Esophagus squamous epithelium (tissue), 4 donors: ENCODE results near the gene MGST2.

GRCh38 chr4:139454254-139454625, 319 bp downstream of the RAB33B start:
- PRO-cap = unidirectional peak, minus-strand start at chr4:139454561
- RAMPAGE, long total RNA, 4 experiments = no peak in any of the 4 experiments

GRCh38 chr4:139503042-139503370, 49.1 kb downstream of the RAB33B start:
- PRO-cap = no peak
- RAMPAGE, long total RNA, 4 experiments = no peak in any of the 4 experiments

- PRO-cap = no peak
- RAMPAGE, long total RNA, 4 experiments = no peak in any of the 4 experiments
Observed at GRCh38 chr4:139531346-139531642, 24.7 kb downstream of the SETD7 start.

DNA sequence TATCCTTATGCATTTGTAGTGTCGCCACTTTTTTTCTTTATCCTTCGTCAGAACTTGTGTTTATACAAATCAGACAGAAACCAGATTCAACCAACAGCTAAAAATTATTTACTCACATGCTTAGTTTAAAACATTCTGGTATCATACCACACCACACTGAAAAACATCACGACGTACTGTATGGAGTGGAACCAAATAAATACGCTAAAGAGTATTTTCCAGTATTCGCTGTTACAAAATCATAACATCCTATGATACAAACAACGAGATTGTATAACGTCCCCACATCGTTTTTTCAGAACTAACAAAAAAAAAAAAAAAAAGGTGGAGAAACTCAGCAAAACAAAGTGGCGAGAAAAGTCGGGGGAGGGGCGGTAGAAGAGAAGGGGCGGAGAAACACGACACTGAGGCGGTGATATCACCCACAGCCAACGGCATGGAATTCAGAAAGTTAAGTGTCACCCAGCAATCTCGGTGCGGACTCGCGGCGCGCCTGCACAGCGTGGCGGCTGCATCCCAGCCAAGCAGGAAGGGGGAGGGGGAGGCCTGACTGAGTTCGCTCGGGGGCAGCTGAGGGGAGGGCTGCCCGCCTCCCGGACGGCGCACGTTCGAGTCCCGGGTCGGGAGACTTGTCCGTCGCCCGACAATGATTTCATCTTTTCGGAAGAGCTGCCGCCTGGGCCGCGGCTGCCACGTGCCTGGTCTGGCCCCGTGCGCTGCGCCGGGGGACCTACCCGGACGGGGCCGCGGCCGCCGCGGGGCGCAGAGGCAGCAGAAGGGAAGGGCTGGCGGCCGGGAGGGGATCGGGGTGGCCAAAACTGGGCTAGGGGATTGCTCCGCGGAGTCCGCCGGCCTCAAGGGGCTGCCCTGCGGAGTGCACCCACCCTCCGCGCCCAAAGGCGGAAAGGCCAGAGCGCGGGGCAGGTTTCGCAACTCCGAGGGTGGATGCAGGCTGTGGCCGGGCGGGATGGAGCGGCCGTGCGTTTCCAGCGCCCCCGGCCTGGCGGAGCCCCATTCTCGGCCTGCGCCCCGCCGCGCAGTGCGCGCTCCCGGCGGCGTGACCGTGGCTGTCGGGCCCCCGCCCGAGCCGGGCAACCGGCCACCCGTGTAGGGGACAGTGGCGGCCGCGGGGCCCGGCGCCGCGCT, 769 bp downstream of the SETD7 start:
- PRO-cap = bidirectional peak, plus-strand start at position 468 of the sequence, minus-strand start at position 303 of the sequence; bidirectional peak, plus-strand start at position 932 of the sequence, minus-strand start at position 895 of the sequence
- RAMPAGE, long total RNA, 4 experiments = no peak in any of the 4 experiments

DNA sequence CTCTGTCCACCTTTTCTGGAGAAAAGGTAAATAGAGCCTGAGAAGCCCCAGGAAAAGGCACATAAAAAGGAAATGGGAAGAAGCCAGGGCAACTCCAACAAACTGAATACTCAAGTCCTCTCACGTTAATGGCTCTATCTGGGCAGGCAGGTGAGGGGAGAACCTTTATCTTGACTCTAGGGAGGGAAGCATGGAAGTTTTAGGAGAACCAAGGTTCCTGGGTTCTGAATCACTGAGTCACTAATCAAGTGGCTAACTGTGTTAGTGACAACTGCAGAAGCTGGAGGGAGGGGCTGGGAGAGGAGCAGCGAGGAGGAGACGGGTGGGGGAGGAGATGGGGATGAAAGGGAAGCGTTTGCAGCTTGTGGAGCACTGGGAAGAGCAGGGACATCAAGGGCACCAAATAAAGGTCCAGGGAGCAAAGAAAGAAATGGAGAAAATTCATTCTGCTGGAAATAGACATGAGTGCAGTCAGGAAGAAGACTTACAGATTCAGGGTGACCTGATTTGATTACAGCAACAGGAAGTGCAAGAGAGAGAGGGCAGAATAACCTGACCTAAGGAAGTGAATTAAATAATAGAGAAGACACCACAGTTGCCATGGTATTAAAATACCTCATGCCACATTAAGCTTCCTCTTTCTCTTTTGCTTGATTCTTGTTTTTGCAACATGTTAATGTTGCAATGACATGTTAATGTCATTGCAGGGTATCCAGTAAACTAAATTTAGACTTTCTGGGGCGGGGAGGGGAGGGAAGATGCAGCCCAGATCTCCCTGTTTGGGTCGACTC, 4.5 kb upstream of the SETD7 start:
- PRO-cap = unidirectional peak, minus-strand start at position 242 of the sequence
- RAMPAGE, long total RNA, 4 experiments = no peak in any of the 4 experiments

- PRO-cap = bidirectional peak, plus-strand start at chr4:139665819, minus-strand start at chr4:139665747; bidirectional peak, plus-strand start at chr4:139666222, minus-strand start at chr4:139666074; unidirectional peak, minus-strand start at chr4:139666370; unidirectional peak, minus-strand start at chr4:139666386
- RAMPAGE, long total RNA, 4 experiments = start-site peak on the plus strand in 4 of 4 experiments, at chr4:139665812-139666013 at its widest, 97 to 2,135 reads per replicate
Observed at GRCh38 chr4:139665551-139666631, at the start of gene MGST2. Gene MGST2, plus strand, starts transcription at chr4:139665819.

- PRO-cap = no peak
- RAMPAGE, long total RNA, 4 experiments = no peak in any of the 4 experiments
Observed at GRCh38 chr4:139849202-139849617, 183.6 kb downstream of the MGST2 start.

DNA sequence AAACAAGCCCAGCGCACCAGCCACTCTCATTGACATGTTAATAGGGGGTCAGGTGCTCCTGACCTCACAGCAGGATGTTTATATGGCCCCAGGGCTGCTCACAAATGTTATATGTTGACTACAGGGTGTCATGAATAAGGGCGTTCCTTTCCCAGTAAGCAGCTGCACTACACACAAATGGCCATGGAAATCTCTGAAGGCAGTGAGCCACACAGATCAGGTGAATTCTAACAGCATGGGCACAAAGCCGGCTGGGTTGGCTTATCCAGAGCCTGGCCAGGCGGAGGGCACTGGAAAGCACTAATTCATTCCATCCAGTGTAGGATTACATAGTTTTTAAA, 209.9 kb downstream of the MGST2 start:
- PRO-cap = no peak
- RAMPAGE, long total RNA, 4 experiments = no peak in any of the 4 experiments

DNA sequence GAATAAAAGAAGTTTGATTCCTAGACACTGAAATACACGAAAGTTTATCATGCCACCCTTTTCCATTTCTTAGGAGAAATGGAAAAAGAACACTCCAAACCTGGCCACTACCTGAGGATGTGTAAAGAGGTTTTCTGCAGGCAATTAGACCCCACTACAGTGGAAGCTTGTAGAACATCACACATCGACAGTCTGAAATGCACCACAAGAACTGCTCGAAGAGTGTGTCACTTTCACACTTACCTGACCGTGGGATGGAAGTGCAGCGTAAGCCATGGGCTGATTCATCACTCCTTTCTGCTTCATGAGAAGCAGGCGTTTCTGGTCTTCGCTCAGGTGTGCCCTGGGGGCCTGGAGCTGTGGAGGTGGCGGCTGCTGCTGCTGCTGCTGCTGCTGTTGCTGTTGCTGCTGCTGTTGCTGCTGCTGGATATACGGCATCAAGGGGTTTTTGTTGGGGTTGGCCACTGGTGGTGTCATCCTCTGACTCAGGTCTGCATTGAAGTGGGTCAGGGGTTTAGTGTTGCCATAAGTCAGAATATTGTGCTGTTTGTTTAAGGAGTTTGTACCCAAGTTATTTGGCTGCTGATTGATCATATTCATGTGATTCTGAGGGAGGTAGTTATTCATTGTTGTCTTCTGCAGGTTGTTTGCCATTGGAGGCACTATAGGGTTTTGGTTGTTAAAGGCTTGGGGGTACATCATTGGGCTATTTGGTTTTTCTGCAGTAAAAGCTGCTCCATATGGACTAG, 223.7 kb downstream of the MGST2 start:
- PRO-cap = bidirectional peak, plus-strand start at position 335 of the sequence, minus-strand start at position 299 of the sequence
- RAMPAGE, long total RNA, 4 experiments = no peak in any of the 4 experiments

GRCh38 chr4:139919507-139920117, 234.4 kb downstream of the MAML3 start:
- PRO-cap = unidirectional peak, minus-strand start at chr4:139919615
- RAMPAGE, long total RNA, 4 experiments = no peak in any of the 4 experiments

GRCh38 chr4:140117324-140117688, 36.7 kb downstream of the MAML3 start:
- PRO-cap = no peak
- RAMPAGE, long total RNA, 4 experiments = no peak in any of the 4 experiments

DNA sequence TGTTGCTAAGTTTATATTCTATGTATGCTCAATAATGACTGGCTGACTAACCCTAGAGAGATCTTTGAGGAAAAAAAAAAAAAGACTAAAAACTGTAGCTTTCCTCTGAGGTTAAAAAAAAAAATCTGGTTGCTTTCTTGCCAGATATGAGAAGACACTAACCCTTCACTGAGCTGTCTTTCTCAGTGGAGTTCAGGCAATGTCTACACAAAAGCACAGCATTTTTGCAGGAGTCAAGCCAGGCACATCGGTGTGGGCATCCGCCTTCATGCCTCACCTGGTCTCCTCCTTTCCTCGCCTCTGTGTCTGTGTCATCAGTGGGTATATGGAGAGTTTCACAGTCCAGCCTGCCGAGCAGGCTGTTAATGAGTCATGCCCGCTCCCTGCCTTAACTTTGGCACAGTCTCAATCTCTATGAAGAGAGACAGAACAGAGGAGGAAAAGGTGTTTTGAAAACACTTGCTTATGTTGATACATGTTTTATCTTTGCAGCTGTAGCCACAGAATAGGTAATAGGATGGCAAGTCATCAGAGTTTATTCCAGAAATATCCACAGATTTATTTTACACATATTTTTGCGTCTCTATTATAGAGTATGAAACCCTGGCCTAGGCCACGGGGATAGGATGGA, 32.7 kb upstream of the MAML3 start:
- PRO-cap = unidirectional peak, minus-strand start at position 296 of the sequence
- RAMPAGE, long total RNA, 4 experiments = no peak in any of the 4 experiments

- PRO-cap = no peak
- RAMPAGE, long total RNA, 4 experiments = no peak in any of the 4 experiments
Observed at GRCh38 chr4:140632906-140633605, 64.3 kb upstream of the UCP1 start.

DNA sequence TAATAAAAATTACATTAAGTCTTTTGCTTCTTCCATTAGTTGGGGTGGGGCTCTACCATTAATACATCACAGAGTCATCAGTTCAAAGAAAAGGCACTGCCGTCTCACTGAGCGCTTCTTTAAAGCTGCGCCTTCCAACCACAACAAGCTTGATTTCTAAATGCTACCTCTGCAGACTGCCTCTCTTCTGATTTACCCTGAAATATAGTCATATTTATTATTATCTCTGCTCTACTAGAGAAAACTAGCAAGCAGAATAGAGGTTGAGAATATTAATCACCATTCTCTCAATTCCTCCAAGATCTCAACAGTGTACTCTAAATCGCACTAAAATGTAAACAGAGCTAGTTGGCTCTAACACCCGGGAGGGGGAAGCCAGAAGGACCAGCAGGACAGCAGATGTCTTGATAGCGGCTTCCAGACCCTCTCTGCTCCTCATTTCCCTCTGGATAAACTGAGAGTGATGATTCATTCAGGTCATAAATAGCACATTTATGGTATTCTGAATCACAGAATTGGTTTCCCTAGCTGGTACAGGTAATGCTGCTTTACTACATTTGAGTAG, 82.6 kb downstream of the TBC1D9 start:
- PRO-cap = no peak
- RAMPAGE, long total RNA, 4 experiments = no peak in any of the 4 experiments

GRCh38 chr4:140743109-140743958, 12.9 kb downstream of the TBC1D9 start:
- PRO-cap = bidirectional peak, plus-strand start at chr4:140743537, minus-strand start at chr4:140743420
- RAMPAGE, long total RNA, 4 experiments = no peak in any of the 4 experiments

DNA sequence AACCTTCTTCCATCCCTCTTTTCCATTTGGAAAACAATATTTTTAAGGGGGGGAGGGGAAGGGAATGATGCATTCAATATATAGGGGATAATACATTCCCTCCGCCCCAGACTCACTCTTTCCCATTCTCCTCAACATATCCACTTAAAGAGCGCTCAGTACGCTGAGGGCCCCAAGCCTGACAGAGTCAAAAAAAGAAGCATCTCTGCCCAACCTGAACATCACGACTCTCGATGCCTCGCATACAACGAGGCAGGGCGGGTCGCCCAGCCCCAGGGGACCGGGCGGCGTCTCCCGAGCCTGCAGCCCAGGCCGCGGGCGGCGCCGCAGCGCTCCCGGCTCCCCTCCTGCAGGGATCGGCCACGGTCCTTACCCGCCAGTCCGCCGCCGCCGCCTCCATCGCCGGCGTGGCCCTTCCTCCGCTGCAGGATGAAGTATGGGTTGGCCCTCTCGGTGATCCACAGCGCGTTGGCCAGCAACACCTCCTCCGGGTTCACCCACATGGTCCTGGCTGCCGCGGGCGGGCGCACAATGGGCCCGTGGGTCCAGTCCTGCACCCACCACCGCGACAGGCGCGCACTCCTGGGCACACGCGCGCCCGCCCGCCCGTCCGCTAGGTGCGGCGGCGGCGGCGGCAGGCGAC, 521 bp downstream of the TBC1D9 start:
- PRO-cap = unidirectional peak, plus-strand start at position 158 of the sequence; bidirectional peak, plus-strand start at position 379 of the sequence, minus-strand start at position 431 of the sequence; bidirectional peak, plus-strand start outside the sequence, minus-strand start at position 615 of the sequence
- RAMPAGE, long total RNA, 4 experiments = no peak in any of the 4 experiments

GRCh38 chr4:140809632-140810227, 53.5 kb upstream of the TBC1D9 start:
- PRO-cap = unidirectional peak, minus-strand start at chr4:140809826
- RAMPAGE, long total RNA, 4 experiments = no peak in any of the 4 experiments

DNA sequence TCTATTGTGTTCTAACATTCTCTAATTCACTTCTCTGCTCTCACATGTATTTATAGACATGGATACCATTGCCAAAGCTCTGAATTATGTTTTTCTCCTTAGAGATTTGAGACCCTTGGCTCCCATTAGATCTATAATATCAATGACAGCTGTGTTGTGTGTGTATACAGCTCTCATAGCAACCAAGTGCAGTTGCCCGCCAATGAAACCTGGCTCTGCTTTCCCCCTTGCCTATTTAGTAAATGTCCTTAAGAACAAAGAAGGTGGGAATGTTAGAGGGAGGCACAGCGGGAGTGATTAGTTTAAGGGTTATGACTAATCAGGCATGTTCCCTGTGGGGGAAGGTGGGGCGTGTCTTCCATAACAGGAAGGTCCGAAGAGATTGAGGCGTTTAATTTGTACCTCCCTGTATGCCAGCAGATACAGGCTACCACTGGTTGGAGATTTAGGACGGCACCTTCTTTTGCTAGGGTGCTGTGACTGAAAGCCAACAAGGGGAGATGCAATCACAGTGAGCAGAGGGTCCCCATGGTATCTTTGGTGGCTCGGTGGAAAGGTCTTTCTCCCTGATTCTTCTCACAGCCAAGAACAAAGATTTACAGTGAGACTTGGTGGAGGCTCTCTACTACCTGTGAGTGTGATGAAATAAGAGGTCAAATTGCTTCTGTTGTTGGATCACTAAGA, 100.6 kb upstream of the TBC1D9 start:
- PRO-cap = no peak
- RAMPAGE, long total RNA, 4 experiments = no peak in any of the 4 experiments

DNA sequence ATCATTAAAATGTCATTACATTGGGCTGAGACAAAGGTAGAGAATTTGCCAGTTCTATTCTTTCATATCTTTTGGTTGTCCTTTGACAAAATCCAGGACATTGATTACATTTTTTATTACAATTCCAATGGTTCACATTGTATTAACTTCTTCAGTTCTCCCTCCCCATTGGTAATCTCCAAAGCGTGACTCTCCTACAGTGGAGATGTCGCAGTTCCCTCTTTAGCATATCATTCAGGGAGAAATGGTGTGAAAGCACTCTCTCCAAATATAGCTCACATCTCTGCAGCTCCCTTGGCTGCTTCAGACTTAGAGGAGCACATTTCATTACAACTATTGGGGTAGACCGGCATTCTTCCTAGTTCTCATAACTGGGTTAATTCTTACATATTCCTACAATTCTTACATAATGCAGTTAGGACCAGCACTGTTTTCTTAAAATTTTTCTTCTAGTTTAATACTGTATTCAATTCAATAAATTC, 25.4 kb downstream of the RNF150 start:
- PRO-cap = no peak
- RAMPAGE, long total RNA, 4 experiments = no peak in any of the 4 experiments

- PRO-cap = no peak
- RAMPAGE, long total RNA, 4 experiments = no peak in any of the 4 experiments
Observed at GRCh38 chr4:141233378-141234380, 13.0 kb downstream of the ZNF330 start.